Right atrium auricular region (tissue), 2 donors: ENCODE measurements around a stretch of chr11.

DNA sequence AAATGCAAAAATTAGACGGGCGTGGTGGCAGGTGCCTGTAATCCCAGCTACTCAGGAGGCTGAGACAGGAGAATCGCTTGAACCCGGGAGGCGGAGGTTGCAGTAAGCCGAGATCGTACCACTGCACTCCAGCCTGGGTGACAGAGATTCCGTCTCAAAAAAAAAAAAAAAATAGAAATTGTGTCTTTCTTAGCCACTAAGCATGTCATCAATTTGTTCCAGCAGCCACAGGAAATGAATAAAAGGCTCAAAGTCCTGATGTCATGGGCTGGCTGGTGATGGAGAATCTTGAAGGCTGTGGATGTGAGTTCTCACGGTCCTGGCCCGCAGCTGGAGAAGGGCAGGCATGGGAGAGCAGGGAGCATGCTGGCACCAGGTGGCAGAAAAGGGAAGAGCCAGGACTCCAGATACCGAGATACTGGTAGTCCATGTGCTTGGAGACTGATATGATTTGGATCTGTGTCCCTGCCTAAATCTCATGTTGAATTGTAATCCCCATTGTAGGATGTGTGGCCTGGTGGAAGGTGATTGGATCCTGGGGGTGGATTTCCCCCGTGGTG lies 18.3 kb downstream of the MRGPRD start:
- PRO-cap: no peak
- RAMPAGE, long total RNA, 2 experiments: no peak in any of the 2 experiments

- PRO-cap: bidirectional peak, plus-strand start at chr11:69009049, minus-strand start at chr11:69008858
- RAMPAGE, long total RNA, 2 experiments: no peak in any of the 2 experiments
These were observed 4.3 kb downstream of the MRGPRF start for GRCh38 chr11:69008600-69009212.

- PRO-cap: no peak
- RAMPAGE, long total RNA, 2 experiments: no peak in any of the 2 experiments
These were observed 13.3 kb upstream of the TPCN2 start for GRCh38 chr11:69035321-69035945.

DNA sequence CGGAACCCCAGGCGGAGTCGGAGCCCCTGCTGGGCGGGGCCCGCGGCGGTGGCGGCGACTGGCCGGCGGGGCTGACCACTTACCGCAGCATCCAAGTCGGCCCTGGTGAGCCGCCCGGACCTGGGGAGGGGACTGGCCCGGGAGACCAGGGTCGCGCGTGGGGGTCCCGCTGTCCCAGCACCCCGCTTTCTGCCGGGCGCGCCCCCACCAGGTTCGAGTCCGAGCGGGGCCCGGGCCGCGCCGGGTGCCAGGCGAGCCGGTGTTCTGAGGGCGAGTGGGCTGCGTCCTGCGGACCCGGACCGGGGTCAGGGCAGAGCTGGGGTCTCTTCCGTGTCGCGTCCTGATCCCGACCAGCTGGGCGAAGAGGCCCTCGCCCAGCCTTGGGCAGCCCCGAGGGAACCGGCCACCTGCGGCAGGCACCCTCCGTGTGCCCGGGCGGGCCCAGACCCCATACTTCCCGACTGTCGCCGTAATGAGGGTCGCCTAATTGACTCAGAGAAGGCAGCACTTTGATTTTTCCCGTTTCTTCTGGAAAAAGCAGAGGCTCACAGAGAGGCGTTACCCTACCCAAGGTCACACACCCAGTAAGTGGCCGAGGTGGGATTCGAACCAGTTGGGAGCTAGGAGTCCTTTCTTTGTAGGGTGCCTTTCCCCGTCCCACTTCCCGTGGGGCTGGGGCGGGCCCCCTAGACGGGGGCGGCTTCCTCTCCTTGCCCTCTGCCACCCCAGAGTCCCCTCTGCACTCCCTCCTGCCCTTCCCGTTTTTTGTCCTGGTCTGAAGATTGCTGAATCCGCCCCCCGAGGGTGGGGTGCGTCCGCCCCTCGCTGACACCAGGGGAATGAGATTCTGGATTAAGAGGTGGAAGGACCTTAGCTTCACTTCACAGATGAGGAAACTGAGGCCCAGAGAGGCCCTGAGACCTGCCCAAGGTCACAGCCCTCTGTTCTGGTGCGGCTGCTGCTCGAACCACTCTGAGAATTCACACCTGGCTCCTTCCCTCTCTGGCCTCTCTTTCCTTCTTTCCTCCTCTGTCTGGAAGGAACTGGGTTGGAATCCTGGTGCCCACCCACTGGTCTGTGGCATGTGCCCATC lies 616 bp downstream of the TPCN2 start:
- PRO-cap: unidirectional peak, plus-strand start at position 90 of the sequence; unidirectional peak, minus-strand start at position 759 of the sequence
- RAMPAGE, long total RNA, 2 experiments: no peak in any of the 2 experiments

DNA sequence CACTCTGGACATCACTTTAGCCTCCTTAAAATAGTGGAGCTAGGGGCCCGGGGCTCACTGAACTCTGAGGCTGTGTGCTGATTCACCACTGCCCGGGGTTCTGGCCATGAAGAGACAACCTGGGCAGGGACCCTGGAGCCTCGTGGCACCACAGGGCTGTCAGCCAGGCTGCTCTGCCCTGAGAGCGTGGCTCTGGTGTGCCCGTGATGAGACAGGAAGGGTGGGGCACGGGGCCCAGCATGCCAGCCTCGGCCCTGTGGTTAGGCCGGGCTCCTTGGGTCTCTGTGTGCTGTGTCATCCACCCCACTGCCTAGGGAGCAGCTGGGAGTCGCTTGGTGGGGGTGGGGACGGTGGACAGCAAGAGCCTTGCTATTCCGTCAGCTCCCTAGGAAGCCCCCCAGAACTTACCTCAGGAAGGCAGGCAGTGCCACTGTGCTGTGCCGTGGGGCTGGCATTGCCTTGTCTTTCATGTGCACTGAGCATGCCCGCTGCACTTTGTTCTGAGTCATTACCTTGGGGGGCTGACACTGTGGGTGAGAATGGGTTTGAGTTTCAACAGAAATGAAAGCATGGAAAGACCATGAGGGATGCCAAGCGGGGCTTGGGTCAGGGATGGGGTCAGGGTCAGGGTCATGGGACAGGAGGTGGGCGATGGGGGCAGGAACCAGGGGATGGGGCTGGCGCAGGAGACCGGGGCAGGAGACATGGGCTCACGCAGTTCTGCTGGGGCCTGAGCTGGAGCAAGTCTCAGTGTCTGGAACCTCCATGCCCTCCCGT lies 31.8 kb downstream of the TPCN2 start:
- PRO-cap: no peak
- RAMPAGE, long total RNA, 2 experiments: no peak in any of the 2 experiments

GRCh38 chr11:69106128-69107026 lies 49.4 kb upstream of the SMIM38 start:
- PRO-cap: no peak
- RAMPAGE, long total RNA, 2 experiments: no peak in any of the 2 experiments

- PRO-cap: no peak
- RAMPAGE, long total RNA, 2 experiments: no peak in any of the 2 experiments
These were observed 47.4 kb upstream of the SMIM38 start for GRCh38 chr11:69108428-69108627.

DNA sequence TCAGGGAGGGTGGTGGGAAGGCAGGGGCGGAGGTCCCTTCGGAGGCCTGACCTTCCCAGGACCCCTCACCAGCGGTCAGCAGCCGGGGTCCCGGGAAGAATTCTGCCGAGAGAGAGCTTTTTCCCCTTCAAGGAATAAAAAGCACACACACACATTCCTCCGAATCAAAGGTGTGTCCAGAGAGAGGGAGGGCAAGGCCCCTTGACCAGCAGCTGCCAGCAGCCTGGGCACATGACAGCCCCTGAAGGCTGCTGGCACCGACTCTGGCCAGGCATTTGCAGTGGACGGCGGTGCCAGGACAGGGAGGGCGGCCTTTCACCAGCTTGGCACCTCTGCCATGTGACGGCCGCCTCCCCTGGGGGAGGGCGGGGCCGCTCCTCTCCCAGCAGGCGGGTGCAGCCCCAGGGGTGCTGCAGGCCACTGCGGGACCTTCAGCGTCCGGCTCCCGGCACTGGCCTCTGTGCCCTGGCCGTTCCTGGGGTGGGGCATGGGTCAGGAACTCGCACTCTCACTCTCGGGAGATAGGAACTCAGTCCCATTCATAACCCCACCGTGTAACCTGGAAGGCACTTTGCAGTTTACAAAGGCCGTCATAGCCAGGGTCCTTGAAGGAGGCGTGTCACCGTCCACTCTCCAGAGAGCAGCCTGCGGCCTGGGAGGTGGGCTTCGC lies 40.1 kb upstream of the SMIM38 start:
- PRO-cap: bidirectional peak, plus-strand start at position 388 of the sequence, minus-strand start at position 265 of the sequence
- RAMPAGE, long total RNA, 2 experiments: no peak in any of the 2 experiments

GRCh38 chr11:69280843-69281438 lies 13.0 kb upstream of the MYEOV start:
- PRO-cap: unidirectional peak, plus-strand start at chr11:69281255
- RAMPAGE, long total RNA, 2 experiments: no peak in any of the 2 experiments

- PRO-cap: no peak
- RAMPAGE, long total RNA, 2 experiments: no peak in any of the 2 experiments
These were observed 6.3 kb downstream of the MYEOV start for GRCh38 chr11:69299978-69300853.

GRCh38 chr11:69356670-69357162 lies 62.8 kb downstream of the MYEOV start:
- PRO-cap: no peak
- RAMPAGE, long total RNA, 2 experiments: no peak in any of the 2 experiments

GRCh38 chr11:69425566-69425765 lies 131.5 kb downstream of the MYEOV start:
- PRO-cap: no peak
- RAMPAGE, long total RNA, 2 experiments: no peak in any of the 2 experiments

- PRO-cap: no peak
- RAMPAGE, long total RNA, 2 experiments: no peak in any of the 2 experiments
These were observed 133.3 kb downstream of the MYEOV start for GRCh38 chr11:69427336-69427555.

- PRO-cap: no peak
- RAMPAGE, long total RNA, 2 experiments: no peak in any of the 2 experiments
These were observed 170.6 kb downstream of the MYEOV start for GRCh38 chr11:69464483-69464984.

DNA sequence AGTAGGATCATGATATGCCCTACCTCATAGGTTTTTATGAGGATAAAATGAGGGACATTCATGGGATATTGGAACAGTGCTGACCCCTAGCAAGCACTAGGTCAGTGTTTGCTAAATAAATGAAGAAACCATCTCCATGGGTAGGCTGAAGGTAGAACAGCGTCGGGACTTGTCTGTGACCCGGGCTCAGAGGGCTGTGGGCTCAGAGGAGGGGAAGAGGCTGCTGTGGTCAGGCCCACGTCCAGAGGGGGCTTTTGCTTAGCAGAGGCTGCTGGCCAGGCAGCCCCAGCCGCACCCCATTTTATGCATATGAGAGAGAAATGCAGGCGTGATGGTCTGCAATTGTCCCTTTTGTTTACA lies 157.6 kb upstream of the CCND1 start:
- PRO-cap: no peak
- RAMPAGE, long total RNA, 2 experiments: no peak in any of the 2 experiments

GRCh38 chr11:69489259-69489866 lies 151.6 kb upstream of the CCND1 start:
- PRO-cap: no peak
- RAMPAGE, long total RNA, 2 experiments: no peak in any of the 2 experiments

GRCh38 chr11:69496838-69497753 lies 143.9 kb upstream of the CCND1 start:
- PRO-cap: bidirectional peak, plus-strand start at chr11:69497243, minus-strand start at chr11:69497275; unidirectional peak, minus-strand start at chr11:69497374
- RAMPAGE, long total RNA, 2 experiments: no peak in any of the 2 experiments

DNA sequence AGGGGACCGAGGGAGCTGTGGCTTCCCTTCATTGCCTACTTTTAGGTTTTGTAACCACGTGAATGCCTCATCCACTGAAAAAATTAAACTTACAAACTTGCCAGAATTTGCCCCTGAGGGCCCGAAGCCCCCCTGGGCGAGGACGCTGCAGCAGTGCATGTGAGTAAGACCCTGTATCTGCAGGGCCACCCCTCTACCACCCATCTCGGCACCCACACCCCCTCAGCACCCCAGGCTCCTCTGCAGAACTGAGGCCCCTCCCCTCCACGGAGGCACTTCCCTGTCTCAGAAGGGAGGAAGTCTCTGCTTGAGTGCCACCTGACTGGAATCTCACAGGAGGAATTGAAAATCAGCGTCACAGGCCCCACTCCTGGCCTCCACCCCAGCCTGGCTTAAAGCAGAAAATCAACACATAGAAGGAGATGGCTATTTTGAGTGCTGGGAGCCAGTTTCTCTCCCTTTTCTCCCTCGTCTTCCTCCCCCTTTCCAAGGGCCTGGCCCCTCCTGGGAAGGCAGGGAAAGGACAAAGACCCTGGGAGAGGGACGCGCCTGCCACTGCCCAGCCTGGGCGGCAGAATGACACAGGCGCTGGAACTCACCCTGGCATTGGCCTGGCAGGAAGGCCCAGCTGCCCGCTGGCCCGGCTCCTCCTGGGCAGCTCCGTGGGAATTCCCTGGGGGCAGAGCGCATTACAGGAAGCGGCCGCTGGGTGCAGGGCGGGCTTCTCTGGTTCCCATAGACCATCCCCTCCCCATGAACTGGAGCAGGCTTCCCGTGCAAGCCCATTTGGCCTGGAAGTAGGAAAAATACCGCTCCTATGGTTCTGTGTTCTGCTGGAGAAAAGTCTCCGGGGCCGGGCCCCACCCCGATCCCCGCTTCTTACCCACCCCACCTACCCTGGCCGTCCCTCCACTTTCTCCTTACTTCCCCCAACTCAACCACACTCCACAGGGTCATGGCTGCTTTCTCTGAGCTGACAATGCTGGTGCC lies 101.0 kb upstream of the CCND1 start:
- PRO-cap: no peak
- RAMPAGE, long total RNA, 2 experiments: no peak in any of the 2 experiments

- PRO-cap: no peak
- RAMPAGE, long total RNA, 2 experiments: no peak in any of the 2 experiments
These were observed 3.3 kb upstream of the CCND1 start for GRCh38 chr11:69637613-69638051.

- PRO-cap: no peak
- RAMPAGE, long total RNA, 2 experiments: no peak in any of the 2 experiments
These were observed 8.5 kb downstream of the CCND1 start for GRCh38 chr11:69649296-69649962.